ENCODE data around the genes GMNC and UTS2B.

GRCh38 chr3:190580679-190581237, 66.9 kb downstream of the IL1RAP start:
- RRBS = no CpG with 5 or more reads among the region's 5 CpGs

DNA sequence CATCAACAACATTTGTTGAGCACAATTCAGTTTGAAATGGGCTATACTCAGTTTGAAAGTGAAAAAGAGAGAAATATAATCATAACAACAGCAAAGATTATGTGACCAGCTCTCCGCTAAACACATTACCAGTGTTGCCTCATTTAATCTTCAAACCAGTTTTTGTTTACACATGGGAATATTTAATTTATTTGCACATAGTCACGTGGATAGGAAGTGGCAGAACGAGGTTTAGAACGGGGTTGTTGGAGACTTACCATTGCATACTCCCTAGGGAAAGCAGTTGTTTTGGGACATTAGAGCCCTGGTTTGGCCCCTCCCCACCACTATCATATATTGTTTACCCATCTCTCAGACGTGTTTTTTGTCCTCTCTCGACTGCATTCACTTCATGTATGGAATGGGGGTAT, 77.2 kb downstream of the IL1RAP start:
- RRBS = no CpG with 5 or more reads among the region's 6 CpGs

GRCh38 chr3:190809890-190810220, 52.6 kb downstream of the GMNC start:
- RRBS = no CpG with 5 or more reads among the region's 3 CpGs

- RRBS = 2% methylated on average over 29 of the region's 65 CpGs
Measured at GRCh38 chr3:190862168-190863513, at the start of gene GMNC. TSS of gene GMNC (minus strand) at chr3:190862694.

DNA sequence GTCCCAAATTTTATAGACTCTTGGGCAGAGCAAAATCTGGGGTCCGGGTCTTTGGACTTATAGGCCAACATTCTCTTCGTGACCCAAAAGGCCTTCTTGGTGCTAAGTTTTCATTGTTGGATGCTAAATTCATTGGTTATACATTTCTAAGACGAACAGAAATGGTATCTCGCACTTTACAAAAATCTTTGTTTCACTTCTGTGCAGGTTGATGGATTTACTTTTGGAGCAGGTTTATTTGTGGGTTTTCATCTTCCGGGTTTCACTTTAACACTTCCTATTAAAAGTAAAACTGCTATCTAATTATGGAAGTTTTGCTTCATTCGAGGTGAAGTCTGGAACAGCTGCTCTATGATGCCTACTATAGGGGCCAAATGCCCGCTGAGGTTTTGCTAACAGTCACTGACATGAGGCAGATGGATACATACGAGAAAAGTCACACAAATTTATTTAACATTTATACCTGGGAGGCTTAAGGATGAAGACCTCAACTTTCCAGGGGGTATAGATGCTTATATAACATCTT, 54.0 kb downstream of the OSTN start:
- RRBS = no CpG with 5 or more reads among the region's 8 CpGs

- RRBS = no CpG with 5 or more reads among the region's 13 CpGs
Measured at GRCh38 chr3:191330309-191331018, at the start of gene UTS2B. TSS of gene UTS2B (minus strand) at chr3:191330526.

DNA sequence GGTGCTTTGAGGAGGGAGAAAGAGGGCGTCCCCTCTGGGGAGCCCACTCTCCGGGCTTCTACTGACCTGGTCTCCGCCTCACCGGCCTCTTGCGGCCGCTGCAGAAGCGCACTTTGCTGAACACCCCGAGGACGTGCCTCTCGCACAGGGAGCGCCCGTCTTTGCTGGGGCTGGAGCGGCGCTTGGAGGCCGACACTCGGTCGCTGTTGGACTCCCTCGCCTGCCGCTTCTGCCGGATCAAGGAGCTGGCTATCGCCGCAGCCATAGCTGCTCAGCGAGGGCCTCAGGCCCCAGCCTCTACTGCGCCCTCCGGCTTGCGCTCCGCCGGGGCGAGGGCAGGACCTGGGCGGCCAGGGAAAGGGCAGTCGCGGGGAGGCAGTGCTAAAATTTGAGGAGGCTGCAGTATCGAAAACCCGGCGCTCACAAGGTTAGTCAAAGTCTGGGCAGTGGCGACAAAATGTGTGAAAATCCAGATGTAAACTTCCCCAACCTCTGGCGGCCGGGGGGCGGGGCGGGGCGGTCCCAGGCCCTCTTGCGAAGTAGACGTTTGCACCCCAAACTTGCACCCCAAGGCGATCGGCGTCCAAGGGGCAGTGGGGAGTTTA, 319.3 kb downstream of the FGF12 start:
- RRBS = 98% methylated on average over 10 of the region's 46 CpGs

- RRBS = no CpG with 5 or more reads among the region's 18 CpGs
Measured at GRCh38 chr3:192409219-192409466, 318.2 kb downstream of the FGF12 start.

DNA sequence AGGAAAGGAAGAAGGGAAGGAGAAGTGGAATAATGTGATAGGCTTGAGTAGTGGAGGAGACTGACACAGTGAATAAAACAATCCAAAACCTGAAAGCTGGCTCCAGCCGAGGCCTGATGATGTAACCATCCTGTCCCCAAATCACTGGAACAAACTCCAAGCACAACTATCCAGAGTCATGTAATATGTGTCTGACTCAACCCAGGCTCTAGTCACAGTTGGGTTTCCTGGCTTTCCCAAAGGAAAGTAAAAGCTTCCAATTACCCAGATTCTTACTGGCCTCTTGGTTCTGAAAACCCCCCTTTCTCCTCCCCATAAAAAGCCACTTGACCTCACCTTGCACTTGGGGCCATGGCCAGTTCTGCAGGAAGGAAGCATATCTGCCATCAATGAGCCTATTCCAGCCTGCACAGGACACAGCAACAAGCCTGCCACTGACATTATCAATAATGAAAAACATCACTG, 48.3 kb downstream of the MB21D2 start:
- RRBS = no CpG with 5 or more reads among the region's 1 CpG

DNA sequence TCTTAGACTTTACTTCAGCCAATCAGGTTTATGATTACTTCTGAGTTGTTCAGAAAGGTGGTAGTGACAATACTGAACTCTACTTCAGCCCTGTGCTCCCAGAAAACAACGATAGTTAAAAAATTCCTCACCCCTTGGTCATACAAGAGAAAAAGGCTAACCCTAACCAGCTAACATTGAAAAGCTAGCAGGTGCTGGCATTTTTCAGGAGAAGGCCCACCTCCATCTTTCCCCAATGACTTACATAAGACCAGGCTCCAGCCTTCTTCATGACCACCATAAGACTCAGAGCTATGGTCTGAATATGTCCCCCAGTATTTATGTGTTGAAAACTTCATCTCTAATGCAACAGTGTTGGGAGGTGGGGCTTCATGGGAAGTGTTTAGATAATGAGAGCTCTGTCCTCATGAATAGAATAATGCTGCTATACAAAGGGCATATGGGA, 125.4 kb upstream of the PLAAT1 start:
- RRBS = no CpG with 5 or more reads among the region's 1 CpG

- RRBS = no CpG with 5 or more reads among the region's 8 CpGs
Measured at GRCh38 chr3:193777575-193777982, 184.6 kb downstream of the OPA1 start.

DNA sequence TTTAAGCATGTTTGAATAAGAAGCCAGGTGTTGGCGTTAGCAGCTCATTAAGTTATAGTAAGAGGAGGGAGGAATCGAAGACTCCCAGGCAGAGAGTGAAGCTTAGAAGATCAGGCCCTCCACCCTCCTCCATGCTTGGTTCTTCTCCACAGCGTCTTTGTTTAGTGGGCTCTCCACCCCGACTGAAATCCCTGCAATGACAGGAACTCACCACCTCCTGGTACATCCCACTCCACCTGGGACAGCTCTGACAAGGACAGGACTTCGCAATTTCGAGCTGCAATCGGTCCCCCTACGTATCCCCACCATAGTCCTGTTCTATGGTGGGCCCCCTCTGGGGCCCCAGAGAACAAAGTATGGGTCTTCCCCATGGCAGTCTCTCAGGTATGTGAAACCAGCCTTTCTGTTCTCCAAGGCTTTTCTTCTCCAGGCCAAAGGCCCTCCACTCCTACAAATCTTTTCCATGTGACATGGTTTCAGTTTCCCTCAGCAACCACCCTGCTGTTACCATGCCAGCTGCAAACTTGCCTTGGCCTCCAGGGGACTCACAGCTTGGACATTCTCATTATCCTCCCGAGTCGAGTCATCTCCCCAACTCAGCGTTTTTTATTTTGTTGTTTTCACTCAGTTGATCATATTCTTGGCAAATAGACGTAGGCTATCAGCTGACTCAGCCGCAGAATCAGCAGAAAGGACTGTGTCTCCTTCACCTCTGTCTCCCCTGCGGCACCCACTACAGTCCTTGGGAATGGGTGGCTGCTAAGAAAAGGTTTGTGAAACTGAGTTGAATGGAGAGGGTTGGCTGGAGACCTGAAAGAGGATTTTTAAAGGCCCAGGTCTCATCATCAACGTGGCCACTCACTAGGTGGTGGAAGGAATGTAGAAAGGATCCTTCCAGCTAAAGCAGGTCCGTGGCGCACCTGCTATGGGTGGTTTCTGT, 233.3 kb downstream of the OPA1 start:
- RRBS = no CpG with 5 or more reads among the region's 17 CpGs

DNA sequence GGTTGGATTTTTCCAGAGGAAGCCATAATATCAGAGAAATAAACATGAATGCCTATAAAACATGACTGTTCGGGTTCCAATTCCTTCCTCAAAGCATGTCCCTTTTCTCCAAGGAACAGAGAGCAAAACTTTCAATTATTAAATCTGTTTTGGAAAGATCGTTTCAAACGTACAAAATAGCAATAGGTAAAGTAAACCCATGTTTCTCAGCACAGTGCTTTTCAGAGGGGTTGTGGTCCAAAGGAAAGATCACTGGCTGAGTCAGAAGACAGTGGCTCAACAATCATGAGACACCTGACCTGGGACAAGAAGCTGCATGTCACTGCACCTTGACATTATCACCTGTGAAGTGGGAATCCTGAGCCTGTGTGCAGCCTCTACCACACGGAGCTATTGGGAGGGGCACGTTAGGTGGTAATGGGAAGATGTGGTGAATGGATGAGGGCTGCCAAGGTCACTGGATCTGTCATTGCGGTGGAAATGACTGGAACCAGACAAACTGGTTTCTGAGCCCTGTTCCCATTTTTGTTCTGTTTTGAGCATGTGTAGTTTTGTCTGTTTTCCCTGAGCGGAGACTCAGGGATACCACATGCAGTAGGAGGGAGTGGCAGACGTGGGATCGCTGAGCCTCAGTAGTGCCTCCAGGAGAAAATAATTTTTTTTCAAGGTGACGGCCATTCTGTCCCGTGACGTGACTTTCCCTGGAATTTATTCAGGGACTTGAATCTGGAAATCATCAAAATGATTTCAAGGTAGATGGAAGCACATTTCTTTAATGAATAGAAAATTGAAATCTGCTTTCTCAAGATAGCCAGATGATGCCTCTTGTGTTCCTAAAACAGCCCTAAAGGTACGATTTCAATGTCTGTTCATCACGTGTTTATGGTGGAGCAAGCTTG, 235.5 kb downstream of the OPA1 start:
- RRBS = no CpG with 5 or more reads among the region's 14 CpGs

- RRBS = 35% methylated on average over 3 of the region's 21 CpGs
Measured at GRCh38 chr3:193870256-193871131, 265.5 kb upstream of the HES1 start.

DNA sequence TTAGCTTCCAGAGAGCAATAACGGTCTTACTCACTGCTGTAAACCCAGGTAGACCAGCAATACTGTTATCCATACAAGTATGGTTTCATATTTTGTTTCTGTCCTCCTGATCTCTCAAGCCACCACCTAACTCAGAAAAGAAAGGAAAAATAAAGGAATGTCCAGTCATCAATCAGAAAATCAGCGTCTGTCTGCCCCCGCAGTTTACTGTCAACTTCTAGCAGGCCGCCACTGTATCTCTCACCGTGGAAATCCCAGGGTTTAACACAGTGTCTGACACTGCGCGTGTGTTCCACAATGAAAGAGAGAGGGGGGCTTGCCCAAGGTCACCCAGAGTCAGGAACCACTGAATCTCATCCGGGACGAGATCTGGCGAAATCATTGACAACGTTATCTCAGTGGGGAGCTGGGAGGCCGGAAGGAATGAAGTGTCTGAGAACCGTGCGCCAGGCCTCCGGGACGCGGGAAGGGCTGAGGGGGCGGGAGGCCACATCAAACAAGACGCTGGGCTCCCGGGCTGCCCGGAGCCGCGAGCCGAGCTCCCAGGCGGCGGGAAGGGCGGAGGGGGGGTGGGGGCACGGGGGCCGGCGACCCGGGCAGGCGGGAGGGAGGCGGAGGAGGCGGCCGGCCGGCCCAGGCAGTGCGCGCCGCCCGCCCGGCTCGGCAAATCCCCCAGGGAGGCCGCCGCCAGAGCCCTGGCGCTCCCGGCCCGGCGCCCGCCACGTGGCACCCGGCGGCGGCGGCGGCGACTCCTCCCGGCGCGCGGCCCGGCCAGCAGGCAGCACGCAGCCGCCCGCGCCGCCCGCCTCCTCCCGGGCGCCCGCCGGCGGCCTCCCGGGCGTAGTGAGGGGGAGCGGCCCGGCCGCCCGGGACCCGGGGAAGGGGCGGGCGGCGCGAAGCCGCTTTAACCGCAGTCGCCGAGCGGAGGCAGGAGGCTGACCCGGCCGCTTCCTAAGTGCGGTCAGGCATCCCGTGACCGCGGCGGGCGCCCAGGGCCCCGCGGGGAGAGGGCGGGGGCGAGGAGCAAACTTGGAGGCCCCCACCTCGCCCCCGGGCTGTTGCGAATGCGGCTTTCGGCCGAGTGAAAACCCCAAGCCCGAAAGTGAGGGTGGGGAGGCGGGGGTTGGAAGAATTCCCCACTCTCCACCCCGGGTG, 2.0 kb upstream of the HES1 start:
- RRBS = 2% methylated on average over 47 of the region's 109 CpGs

- RRBS = no CpG with 5 or more reads among the region's 6 CpGs
Measured at GRCh38 chr3:194138205-194138590, 2.2 kb downstream of the HES1 start.

GRCh38 chr3:194305984-194306844, 44.9 kb downstream of the CPN2 start:
- RRBS = no CpG with 5 or more reads among the region's 15 CpGs

DNA sequence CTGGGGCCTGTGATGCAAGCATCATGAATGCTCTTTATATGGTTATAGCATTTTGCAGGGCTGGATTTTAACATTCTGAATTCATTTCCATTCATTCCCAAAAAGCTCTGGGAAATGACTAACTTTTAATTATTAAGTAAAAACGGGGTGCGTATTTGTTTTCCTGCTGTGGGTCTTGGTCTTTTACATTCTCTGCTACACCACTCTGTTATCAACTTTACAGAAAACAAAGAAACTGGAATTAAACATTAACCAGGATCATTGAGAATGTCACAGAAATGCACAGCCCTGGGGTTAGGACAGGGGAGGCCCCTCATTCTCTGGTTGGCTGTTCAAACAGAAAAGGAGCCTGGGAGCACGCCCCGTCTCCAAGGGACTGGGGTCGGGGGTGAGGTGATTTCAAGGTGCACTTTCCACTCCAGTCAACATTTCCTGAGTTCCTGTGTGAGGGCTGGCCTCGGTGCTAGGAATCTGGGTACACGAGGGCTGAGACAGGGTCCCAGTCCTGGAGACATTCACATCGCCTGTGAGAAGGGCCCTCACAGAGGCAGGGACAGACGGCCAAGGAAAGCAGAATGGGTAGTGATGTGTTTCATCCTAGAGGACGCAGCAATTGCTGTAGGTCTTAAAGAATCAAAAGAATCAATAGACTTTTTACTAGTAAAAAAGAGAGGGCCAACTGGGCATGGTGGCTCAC, 30.4 kb downstream of the CPN2 start:
- RRBS = no CpG with 5 or more reads among the region's 10 CpGs

DNA sequence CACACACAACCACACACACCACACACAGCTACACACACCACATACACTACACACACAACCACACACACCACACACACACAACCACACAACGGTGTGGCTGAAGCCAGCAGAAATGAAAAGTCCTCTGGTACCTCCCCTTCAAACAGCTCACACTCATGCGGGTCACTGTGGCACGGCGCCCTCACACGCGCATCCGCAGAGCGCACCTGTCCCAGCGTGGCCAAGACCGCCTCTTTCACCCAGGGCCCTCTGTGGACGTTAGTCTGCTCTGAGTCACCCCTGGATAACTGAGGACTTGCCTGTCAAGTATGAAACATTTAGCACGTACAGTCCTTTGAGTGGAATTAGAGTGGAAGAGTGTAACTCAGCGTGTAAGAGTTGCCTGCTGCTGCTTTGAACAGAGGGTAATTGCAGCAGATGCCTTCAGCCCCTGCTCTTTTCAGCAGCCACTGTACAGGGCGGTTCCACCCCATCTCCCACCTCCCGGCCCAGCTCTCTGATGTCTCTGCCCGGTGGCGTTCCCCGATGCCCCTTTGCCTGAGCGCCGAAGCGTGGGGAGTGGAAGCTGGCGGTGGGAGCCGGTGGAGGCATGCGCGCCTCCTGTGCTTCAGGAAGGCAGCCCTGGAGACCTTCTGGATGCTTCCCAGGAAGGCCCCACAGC, 23.0 kb downstream of the CPN2 start:
- RRBS = 92% methylated on average over 8 of the region's 25 CpGs